Panc1 (cell line): ENCODE measurements around the gene TUBB8.

GRCh38 chr10:49244-49549 lies at the start of gene TUBB8:
Gene TUBB8, minus strand, starts transcription at chr10:49296.
- RRBS, 2 experiments: no CpG with 5 or more reads among the region's 20 CpGs

DNA sequence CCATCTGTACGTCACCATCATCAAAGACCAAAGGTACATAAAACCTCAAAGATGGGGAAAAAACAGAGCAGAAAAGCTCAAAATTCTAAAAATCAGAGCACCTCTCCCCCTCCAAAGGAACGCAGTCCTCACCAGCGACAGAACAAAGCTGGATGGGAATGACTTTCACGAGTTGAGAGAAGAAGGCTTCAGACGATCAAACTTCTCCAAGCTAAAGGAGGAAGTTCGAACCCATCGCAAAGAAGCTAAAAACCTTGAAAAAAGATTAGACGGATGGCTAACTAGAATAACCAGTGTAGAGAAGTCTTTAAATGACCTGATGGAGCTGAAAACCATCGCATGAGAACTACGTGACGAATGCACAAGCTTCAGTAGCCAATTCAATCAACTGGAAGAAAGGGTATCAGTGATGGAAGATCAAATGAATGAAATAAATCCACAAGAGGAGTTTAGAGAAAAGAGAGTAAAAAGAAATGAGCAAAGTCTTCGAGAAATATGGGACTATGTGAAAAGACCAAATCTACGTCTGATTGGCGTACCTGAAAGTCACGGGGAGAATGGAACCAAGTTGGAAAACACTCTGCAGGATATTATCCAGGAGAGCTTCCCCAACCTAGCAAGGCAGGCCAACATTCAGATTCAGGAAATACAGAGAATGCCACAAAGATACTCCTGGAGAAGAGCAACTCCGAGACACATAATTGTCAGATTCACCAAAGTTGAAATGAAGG lies 16.0 kb downstream of the ZMYND11 start:
- RRBS, 2 experiments: no CpG with 5 or more reads among the region's 16 CpGs

GRCh38 chr10:241884-242287 lies 106.6 kb downstream of the ZMYND11 start:
- RRBS, 2 experiments: no CpG with 5 or more reads among the region's 6 CpGs

DNA sequence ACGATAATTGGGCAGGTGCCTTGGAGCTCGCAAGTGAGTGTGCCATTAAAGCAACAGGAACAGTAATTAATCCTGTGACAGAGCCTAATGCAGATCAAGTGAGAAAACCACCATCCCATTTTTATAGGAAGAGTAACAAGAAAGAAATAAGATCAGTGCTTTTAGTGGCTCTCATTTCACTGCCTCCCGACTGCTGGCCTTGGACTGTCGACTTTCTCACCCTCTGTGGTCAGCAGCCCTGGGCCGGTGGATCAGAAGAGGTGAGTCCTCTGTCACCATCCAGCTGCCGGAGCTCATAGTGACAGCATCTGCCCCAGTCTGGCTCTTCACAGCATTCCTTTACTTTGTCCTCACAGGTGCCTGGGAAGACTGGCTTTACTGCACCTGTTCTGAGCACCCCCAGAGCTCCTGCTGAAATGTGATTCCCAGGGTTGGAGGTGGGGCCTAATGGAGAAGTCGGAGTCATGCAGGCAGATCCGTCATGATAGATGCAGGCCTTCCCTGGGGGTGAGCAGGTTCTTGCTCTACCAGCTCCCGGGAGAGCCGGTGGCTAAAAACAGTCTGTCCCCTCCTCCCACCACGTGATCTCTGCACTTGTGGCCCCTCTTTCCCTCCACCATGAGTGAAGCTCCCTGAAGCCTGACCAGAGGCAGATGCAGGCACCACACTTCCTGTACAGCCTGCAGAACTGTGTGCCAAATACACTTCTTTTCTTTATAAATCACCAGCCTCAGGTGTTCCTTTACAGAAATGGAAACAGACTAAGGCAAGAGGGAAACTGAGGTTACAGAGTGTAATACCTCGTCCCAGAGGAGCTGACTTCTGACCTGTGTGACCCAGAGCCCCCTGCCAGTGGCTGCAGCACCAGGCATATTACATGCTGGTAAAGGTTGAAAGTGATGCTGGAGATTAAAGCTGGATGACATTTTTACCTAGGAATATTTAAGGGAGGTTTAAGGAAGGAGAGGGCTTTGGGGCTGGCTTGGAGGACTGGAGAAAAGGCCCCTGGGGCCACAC lies 171.5 kb downstream of the ZMYND11 start:
- RRBS, 2 experiments: no CpG with 5 or more reads among the region's 12 CpGs

DNA sequence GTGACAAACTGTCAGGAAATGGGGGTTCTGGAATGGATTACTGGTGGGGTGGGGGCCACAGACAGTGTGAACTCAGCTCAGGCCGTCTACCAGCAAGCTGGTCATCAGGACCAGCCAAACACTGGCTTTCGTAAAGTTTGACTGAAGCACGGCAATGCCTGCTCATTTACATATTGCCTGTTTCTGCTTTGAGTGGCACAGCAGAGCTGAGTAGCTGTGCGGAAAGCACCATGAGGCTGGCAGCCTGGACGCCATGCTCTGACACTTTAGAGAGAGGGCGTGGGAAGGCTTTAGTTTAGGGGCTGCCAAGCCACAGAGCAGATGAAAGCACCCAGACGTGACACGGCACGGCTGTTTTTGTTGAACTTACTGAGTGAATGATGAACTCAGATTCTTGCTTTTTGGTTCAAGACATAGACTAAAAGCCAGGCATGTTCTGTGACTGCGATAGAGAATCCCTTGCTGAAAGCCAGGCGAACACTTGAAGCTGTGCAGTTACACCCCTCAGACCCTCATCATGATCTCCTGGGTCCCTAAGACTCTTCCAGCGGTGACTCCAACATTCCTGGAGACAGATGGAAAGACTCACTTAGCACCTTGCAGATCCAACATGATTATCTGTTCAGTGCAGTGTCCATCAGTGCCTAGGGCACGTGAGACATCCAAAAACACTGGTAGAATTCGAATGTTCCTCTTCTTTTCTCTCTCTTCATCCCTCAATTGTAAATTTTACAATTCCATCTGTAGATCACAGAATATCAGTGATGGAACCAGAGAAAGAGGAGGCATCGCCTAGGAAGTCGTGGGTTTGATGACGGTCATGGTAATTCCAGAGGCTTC lies 182.1 kb downstream of the ZMYND11 start:
- RRBS, 2 experiments: no CpG with 5 or more reads among the region's 17 CpGs

GRCh38 chr10:394549-395303 lies 259.5 kb downstream of the ZMYND11 start:
- RRBS, 2 experiments: no CpG with 5 or more reads among the region's 17 CpGs

DNA sequence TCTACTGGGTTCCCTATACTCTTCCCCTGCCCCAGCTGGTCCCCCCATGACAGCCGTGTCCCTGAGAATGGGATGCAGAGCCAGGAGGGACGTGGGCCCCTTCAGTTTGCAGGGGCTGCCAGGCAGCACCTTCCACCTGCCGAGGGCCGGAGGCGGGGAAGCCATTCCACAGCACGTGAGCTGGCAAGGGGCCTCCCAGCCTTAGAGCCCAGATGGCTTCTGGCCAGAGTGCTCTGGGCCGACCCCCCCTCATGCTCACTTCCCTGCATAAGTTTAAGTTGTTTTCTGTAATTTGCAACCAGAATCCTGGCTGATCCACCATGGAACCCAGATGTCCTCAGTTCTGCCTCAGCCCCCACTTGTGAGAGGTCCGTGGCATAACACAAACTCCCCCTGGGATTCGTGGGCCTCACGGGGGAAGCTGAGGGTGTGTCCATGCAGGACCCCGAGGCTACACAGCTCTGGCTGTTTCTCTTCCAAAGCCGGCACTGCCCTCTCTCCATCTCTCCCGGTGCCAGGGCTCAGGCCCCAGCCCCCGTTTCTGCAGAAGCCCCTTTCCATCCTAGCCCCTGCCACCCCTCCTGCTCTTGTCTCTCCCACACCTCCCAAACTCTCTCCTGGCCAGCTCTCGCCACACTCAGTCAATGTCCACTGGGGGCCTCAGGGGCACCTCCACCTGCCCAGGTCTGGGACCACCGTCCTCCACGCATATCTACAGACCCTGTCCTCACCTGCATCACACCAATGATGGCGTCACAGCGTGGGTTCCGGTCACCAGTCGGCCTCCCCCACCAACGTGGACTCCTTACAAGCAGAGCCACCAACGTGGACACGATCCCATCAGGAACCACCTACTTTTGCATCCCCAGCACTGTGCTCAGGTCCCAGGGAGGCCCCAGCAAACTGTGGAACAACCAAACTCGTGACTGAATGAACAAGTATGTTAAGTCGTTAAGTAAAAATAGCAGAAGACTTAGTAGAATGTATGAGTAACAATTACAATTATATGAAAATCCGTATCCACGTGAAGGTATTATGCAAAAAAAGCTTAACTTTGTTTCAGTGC lies 38.6 kb downstream of the DIP2C start:
- RRBS, 2 experiments: no CpG with 5 or more reads among the region's 28 CpGs

GRCh38 chr10:683020-684215 lies 6.0 kb downstream of the DIP2C start:
- RRBS, 2 experiments: no CpG with 5 or more reads among the region's 39 CpGs

DNA sequence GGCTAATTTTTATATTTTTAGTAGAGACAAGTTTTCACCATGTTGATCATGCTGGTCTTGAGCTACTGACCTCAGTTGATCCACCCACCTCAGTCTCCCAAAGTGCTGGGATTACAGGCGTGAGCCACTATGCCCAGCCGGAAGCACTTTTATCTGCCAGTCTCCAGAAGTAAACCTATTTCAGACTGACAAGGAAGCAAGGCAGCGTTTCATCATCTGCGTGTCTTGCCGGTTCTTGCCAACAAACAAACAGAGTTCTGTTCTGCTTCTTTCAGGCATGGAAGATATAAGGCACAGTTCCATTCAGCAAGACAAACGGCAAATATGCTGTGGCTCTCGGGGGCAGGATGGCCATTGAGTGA lies 15.5 kb upstream of the LARP4B start:
- RRBS, 2 experiments: 79 to 82% methylated on average over 4 of the region's 7 CpGs

GRCh38 chr10:970086-971189 lies 17.8 kb upstream of the GTPBP4 start:
- RRBS, 2 experiments: no CpG with 5 or more reads among the region's 16 CpGs

DNA sequence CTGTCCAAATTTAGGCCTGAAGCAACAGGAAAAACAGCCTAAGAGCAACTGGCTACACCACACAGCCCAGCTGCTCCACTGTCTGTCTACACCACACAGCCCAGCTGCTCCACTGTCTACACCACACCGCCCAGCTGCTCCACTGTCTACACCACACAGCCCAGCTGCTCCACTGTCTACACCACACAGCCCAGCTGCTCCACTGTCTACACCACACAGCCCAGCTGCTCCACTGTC lies 2.6 kb downstream of the IDI1 start:
- RRBS, 2 experiments: no CpG with 5 or more reads among the region's 1 CpG

- RRBS, 2 experiments: no CpG with 5 or more reads among the region's 52 CpGs
Measured at GRCh38 chr10:1048226-1048826, 593 bp downstream of the IDI1 start.

GRCh38 chr10:1110166-1110567 lies 54.0 kb downstream of the WDR37 start:
- RRBS, 2 experiments: no CpG with 5 or more reads among the region's 17 CpGs

DNA sequence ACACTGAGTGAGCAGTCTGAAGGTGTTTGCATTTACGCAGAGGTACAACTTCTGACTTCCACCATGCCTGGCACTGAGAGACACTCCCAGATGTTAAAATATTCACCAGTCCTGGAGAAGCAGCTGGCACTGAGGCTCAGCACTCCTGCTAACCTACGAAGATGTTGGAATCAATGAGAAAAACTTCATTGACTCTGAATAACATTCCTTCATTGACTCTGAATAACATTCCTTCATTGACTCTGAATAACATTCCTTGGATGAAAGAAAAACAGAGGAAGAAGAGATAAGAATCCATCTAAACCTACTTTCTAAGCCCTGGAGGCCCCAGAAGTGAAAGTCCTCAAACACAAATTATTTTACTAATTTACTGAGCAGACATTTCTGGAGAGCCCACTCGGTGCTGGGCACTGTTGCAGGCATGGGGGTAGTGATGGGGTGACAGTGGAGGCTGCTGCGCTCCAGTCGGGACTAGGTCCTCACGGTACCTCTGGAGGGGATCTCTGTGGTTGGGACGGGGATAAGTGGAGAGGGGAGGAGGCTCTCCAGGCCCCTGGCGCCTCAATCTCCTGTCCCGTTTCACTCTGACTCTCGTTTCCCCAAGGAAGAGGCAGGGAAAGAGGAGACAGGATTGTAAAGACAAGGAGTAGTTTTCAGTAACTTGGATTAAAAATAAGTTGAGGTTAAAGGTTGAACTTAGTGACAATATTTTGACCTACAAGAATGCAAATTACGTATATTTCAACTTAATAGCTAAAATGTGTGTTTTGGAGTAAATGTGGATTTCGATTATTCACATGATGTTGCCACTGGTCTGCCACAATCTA lies 254.2 kb downstream of the WDR37 start:
- RRBS, 2 experiments: no CpG with 5 or more reads among the region's 12 CpGs

GRCh38 chr10:1400134-1400689 lies 337.1 kb downstream of the ADARB2 start:
- RRBS, 2 experiments: no CpG with 5 or more reads among the region's 15 CpGs

DNA sequence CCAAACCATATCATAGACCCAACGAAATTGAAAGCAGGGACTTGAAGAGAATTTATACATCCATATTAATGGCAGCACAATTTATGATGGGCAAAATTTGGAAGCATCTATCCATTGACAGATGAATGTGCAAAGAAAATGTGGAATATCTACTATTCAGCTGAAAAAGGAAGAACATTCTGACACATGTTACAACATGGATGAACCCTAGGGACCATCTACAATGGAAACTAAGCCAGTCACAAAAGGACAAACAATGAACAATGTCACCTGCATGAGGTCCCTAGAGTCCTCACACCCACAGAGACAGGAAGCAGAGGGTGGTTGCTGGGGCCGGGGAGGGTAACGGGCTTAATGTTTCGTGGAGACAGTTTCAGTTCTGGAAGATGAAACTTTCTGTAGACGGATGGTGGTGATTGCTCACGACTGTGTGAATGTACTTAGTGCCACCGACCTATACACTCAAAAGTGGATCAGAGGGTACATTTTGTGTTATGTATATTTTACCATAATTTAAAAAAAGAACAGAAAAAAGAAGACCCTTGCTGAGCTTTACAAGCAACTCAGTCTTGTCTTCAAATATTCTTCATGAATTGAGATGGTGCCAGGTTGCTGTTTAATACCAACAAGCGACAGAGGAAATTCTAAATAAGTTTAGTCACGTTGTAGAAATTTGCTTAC lies 282.9 kb downstream of the ADARB2 start:
- RRBS, 2 experiments: no CpG with 5 or more reads among the region's 9 CpGs

DNA sequence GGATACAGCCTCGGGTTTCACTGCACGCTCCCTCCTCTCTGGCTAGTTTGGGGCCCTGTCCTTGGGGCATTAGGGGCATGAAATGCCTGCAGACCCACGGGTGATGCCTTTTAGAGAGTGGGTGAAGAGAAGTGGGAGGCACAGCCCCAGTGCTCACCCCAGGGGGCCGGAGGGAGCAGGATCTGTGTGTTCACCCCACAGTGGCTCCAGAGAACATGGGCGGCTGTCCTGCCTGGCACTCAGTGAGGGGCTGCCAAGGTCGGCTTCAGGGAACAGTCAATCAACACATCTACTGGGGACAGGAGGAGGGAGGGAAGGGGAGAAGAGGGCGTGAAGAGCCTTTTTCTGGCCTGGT lies 185.1 kb downstream of the ADARB2 start:
- RRBS, 2 experiments: 6 to 17% methylated on average over 1 of the region's 7 CpGs

- RRBS, 2 experiments: no CpG with 5 or more reads among the region's 9 CpGs
Measured at GRCh38 chr10:2371743-2372275, 634.5 kb upstream of the ADARB2 start.

- RRBS, 2 experiments: no CpG with 5 or more reads among the region's 3 CpGs
Measured at GRCh38 chr10:3181763-3182210, 9.2 kb upstream of the PITRM1 start.

DNA sequence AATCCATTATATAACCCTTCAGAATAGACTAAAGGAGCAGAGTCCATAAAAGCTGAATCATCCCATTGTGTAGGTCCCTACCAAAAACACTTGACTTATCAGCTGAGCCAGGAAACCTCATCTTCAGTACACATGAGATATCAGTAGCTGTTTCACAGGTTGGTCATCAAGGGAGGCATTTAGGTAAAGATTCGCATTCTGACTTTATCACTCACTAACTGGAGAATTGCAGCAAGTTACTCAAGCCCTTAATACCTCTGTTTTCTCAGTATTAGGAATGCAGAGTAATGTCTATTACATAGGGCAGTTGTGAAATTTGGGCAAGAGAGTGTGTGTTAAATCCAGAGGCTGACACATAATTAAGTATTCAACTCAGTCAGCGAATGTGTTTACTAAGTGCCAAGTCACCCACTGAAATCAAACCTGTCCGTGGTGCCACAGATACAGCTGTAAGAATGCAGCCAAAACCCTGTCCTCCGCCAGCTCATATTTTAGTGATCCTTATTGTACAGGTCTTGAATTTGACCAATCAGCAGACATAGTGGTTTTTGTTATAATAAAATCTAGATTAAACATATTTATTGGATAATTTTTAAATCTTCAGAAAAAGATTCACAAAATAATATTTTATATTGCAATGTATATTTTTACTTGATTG lies 44.5 kb downstream of the KLF6 start:
- RRBS, 2 experiments: no CpG with 5 or more reads among the region's 4 CpGs